Cardiac muscle cell (in vitro differentiated cells and primary cell): Measurements from ENCODE around the genes TPP2, DAOA and LIG4.

DNA sequence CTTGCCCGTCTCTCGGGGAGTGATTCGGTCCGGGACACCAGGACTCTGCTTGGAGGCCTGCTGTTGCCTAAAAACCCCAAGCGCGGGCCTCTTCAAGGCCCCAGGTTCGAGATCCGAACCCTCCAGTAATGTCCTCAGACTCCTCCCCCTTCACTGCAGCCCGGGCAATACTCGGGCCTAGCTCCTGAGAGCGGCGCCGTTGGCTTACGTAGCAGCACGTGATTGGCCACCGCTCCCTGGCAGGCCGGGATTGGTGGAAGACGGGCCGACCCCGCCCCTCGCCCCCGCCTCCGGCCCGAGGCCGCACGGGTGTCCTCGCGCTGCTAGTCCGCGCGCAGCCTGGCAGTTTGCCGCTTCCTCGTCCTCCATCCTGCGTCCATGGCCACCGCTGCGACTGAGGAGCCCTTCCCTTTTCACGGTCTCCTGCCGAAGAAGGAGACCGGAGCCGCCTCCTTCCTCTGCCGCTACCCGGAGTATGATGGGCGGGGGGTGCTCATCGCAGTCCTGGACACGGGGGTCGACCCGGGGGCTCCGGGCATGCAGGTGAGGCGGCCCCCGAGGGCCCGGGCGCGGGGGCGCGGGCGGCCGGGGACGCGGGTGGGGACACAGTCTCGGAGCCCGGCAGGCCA lies at the start of gene TPP2:
TPP2 (plus strand) TSS at position 326 of the 629 bp plus-strand sequence.
- RAMPAGE, long total RNA = start-site peak on the plus strand centred at position 317 of the sequence, 80 bp wide, 722 and 486 reads in 2 replicates
- RRBS = 2% methylated on average over 19 of the region's 61 CpGs

DNA sequence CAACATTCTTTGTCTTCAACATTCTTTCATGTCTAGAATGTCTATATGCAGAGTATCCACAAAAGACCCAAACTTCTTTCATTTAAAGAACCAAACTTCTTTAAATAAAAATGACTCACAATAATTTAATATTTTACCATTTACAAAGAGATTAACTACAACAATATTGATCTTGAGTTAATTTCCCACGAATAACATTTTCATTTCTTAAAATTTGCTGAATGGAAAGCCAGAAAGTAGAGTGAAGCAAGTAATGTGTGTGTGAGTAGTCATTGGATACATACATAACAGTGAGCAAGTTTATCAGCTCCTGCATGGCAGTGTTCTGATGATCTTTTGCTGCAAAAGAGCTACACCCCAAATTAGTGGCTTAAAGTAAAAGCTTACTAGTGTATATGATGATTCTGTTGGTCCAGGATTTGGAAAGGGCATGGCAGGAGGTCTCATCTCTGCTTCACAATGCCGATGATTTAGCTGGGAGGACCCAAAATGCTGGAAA lies at the start of gene DAOA:
DAOA (plus strand) TSS at position 246 of the 499 bp plus-strand sequence.
- RAMPAGE, long total RNA = no peak
- RRBS = no CpG with 5 or more reads among the region's 2 CpGs

DNA sequence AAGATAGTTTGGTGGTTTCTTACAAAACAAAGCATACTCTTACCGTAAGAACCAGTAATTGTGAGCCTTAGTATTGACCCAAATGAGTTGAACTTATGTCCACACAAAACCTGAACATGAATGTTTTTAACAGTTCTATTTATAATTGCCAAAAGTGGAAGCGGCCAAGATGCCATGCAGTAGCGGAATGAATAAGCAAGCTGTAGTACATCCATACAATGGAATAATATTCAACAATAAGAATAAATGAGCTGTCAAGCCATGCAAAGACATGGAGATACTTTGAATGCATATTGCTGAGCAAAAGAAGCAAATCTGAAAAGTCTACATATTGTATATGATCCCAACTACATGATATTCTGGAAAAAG lies 183.0 kb downstream of the EFNB2 start:
- RAMPAGE, long total RNA = no peak
- RRBS = no CpG with 5 or more reads among the region's 3 CpGs

- RAMPAGE, long total RNA = no peak
- RRBS = no CpG with 5 or more reads among the region's 17 CpGs
Observed at GRCh38 chr13:106514723-106515731, 20.4 kb downstream of the EFNB2 start.

GRCh38 chr13:106623593-106624258 lies 55.8 kb upstream of the ARGLU1 start:
- RAMPAGE, long total RNA = no peak
- RRBS = no CpG with 5 or more reads among the region's 7 CpGs

DNA sequence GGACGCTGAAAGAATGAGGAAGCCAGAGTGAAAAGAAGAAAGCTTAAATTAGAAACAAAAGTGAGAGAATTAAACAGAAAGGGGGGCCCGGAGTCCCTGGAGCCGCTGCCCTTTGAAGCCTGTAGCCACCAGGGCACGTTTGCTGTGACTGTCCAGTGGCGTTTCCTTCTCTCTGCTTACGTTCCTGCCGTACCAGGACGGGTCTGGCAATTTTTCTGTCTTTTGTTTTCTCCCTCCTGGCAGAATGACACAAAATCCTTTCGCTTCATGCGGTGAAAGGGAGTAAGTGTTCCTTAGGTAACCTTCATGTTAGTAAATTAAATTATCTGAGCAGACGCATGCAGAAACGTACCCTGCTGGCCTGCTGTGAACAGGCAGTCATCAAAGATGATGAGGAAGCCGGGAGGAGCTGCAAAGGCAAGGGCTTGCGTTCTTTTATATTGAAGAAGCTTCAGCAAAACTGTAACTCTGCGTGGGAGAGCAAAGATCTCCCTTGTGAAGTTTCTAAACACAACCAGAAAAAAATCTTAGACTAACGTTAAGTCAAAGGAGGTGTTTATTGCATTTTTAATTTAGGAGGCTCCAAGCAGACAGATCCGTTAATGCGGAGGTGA lies 299.4 kb upstream of the ARGLU1 start:
- RAMPAGE, long total RNA = no peak
- RRBS = no CpG with 5 or more reads among the region's 18 CpGs

DNA sequence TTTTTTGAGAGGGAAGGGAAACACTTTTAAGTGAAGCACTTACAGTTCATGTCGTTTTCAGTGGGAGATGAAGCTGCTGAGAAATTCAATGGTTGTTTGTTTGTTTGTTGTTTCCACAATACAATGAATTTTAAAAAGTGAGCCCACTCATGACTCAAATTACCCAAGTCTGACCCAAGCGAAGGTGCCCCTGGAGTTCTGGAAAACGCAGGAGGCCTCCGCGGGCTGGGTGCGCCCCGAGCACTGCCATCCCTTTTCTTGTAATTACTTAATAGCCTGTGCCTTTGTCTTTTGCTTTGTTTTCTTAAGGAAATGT lies 348.9 kb upstream of the ARGLU1 start:
- RAMPAGE, long total RNA = no peak
- RRBS = no CpG with 5 or more reads among the region's 7 CpGs

- RAMPAGE, long total RNA = no peak
- RRBS = no CpG with 5 or more reads among the region's 1 CpG
Observed at GRCh38 chr13:107249707-107250122, 617.6 kb downstream of the NALF1 start.

DNA sequence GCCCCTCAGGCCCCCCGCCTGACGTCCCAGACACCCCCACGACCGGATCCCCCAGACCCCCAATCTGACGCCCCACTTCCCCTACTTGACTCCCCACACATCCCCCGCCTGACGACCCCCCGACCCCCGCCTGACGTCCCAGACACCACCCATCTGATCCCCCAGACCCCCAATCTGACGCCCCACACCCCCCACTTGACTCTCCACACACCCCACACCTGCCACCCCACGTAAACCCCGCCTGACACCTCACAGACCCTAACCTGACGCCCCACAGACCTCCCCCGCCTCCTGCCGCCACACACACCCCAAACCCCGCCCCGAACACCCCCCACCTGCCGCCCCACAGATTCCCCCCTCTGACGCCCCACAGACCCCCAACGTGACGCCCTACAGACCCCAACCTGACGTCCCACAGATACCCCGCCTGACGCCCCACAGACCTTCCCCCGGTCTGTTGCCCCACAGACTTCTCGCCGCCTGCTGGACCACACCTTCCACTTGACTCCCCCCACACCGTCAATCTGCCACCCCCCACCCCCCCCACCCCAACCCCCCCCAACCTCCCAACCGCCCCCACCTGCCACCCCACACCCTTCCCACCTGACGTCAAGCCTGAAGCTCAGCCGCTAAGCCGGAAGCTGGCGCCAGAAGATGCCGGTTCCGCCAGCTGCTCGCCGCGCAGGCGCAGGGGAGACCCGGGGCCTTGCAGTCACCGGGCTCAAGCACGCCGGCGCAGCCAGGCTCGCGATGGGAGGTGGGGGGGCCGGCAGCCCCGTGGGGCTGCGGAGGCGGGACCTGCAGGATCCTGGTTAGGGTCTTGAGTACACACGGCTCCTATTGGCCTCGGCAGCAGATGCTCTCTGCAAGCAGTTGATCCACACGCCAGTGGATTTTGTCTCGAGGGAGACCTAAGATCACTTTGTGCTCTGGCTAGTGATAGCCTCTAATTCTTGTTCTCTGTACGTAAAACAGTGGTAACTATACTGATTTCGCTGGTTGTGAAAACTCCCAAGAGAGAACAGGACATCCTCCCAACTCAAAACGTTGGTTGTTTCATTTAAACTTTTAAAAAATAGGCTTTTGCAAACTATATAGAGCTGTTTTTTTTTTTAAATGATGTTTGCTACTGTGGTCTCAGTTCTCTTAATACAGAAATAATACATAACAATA lies at the start of gene LIG4:
LIG4 (minus strand) TSS at position 656 of the 1,173 bp plus-strand sequence.
- RAMPAGE, long total RNA = start-site peak on the minus strand centred at position 652 of the sequence, 72 bp wide, 419 and 72 reads in 2 replicates
- RRBS = 5% methylated on average over 7 of the region's 58 CpGs

GRCh38 chr13:109331894-109332961 lies 454.2 kb downstream of the IRS2 start:
- RAMPAGE, long total RNA = no peak
- RRBS = 77% methylated on average over 4 of the region's 27 CpGs

DNA sequence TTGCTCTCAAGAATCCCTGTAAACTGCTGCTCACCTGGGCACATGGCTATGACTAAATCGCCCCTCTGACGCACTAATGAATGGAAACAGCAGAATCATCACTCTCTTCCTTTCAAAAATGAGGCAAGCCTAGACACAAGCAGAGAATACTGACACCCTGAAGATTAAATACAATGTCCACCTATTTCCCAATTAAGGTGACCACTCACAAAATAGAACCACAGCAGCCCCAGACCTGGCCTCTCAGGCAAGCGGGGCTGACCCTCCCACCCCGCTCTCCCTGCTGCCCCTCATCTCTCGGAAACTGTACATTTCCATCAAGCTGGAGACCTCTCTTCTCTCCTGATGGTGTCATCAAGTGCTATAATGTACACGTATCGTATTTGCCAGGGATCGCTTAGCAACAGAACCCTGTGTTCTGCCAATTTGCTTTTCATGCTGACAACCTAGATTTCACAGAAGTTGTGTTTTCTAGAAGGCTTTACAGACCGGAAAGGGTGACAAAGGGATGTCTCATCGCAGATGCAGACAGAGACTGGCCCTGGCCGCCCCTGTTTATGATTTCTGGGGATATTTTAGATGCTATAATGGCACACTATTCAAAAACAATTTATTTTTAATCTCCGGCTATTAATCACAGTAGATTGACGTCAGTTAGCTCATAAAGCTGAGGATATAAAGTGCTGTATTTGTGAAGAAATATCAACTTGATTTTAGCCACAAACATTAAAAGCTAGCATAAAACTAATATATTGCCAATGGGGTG lies 291.6 kb downstream of the IRS2 start:
- RAMPAGE, long total RNA = no peak
- RRBS = no CpG with 5 or more reads among the region's 13 CpGs

DNA sequence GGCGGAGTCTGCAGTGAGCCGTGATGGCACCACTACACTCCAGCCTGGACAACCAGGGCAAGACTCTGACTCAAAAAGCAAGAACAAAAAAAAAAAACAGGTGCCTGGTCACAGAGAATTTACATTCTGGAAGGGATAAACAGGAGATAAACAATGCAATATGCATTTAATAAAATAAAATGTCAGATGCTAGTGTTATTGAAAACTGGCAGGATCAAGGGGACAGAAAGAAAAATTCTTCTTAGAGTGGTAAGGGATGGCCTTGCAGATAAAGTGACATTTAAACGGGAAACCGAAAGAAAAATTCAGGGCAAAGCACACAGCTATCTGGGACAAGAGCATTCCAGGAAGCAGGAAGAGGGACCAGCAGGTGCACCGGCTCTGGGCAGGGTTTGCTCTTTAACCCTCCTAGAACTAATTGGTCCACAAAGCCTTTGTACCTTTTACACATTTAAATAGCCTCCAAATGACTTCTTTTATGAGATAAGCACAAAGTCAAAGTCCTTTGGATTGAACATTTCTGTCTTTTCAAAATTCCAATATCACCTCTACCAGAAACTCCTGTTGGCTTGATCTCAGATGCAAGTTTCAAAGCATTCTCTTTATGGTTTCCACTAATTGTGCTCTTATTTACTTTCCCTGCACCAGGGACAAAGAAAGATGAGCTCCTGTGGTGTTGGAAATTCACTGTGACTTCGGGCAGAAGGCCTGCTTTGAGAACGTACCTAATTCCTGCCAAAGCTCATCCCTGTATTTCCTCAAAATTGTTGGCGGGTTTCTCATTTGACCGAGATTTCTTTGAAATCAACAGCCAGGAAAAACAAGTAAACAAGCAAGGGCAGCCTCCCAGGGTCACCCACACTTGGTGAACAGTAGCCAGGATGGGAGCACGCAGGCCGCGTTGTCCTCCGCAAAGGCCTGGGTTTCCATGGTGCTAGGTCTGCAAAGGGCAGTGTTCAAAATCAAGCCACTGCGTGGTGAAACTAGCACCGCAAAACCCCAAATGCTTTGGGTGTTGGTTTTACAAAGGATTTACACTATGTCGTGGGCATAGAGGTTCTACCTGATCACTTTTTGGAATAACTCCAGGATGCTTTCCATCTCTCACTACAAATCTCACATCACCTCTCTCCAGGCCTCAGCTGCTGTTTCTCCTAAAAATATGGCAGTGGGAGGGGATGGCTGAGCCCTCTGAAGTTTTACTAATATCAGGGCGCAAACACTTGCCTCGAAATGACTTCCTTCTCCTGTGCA lies 98.6 kb downstream of the IRS2 start:
- RAMPAGE, long total RNA = no peak
- RRBS = no CpG with 5 or more reads among the region's 18 CpGs

DNA sequence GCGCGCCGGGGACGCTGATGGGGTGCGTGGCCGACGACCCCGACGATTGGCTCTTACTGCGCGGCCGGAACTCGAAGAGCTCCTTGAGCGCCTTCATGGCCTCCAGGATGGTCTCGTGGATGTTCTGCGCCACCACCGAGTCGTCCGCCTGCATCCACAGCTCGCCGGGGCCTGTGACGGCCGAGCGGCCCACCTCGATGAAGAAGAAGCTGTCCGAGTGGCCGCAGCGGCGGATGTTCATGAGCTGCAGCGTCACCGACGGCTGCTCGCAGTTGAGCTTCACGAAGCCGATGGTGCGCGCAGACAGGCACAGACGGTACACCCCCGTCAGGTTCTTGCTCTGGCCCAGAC lies 1.3 kb downstream of the IRS2 start:
- RAMPAGE, long total RNA = no peak
- RRBS = 2% methylated on average over 19 of the region's 39 CpGs

DNA sequence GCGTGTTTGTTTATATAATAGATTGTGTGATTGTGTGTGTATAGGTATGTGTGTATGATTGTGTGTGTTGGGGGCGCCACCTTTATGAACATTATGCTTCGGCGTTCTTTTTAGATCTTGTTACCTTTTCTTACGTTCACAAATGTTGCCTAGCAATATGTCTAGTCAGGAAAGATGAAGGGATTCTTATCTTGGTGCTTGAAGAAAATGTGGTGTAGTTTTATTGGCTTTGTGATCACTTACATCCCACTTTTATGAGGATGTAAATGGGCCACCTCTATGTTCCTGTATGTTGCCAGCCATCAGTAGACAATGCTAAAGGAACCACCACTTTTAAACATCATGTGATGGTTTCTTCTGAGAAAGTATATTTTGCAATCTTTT lies 2.1 kb upstream of the IRS2 start:
- RAMPAGE, long total RNA = no peak
- RRBS = no CpG with 5 or more reads among the region's 5 CpGs

GRCh38 chr13:110129002-110129592 lies 177.9 kb downstream of the COL4A1 start:
- RAMPAGE, long total RNA = no peak
- RRBS = no CpG with 5 or more reads among the region's 23 CpGs

DNA sequence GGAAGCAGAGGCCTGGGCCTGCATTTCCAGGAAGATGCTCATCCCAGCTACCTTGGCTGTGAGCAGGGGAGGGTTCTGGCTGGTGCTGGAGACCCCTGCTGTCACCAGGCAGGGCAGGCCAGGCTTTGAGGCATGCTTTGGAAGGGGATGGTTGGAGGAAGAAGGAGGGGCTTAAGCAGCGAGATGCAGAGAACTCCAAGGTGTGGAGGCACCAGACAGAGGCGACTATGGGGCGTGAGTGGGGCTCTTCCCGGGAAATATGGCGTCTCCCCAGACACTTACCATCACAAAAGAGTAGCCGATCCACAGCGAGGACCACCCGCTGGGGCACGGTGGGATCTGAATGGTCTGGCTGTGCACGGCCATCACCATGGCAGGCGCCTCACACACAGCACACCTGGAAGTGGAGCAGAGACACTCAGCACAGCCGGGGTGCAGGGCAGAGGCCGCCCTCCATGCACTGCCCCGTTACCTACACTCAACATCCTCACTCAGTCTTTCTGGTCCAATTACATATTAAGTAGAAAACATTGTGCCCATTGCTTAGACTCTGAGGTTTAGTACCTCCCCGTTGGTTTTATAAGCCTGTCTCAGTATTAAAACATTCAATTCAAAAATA lies 151.8 kb downstream of the COL4A1 start:
- RAMPAGE, long total RNA = no peak
- RRBS = no CpG with 5 or more reads among the region's 15 CpGs

DNA sequence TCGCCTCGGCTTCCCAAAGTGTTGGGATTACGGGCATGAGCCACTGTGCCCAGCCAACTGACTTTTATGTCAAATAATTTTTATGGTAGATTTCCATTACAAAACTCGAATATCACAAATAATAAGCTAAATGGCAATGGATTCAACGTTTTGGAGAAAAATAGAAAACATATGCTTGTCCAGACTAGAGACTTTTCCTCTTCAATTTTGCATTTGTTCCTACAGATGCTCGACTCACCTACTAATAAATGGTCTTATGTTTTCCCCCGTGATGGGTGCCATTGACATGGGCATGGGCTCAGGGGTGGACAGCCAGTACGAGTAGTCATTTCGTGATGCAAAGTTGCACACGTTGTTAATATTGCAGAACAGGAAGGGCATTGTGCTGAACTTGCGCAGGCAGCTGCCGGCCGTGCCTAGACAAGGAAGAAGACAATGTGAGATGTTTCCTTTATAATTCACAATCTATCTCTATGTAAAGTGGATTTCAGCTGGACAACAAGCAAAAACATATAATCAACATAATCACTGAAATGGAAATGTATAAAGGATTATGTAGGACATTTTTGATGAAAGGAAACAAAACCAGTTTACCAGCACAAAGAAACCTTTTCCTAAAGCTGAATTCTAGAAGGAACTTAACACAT lies 145.9 kb downstream of the COL4A1 start:
- RAMPAGE, long total RNA = no peak
- RRBS = no CpG with 5 or more reads among the region's 13 CpGs

DNA sequence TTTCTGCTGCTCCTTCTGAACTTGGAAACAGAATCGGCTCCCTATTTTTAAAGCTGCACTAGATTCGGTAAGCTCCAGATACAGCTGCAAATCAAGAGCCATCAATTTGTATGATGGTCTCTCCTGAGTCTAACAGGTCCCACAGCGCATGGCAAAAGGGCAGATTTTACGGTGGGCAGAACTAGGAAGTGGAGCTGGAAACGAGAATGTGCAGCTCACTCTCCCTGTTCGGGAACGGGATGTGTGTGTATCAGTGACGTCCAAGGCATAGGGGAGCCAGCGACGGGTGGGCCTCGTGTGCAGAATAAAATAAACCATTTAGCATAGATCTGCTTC lies 74.2 kb downstream of the COL4A1 start:
- RAMPAGE, long total RNA = no peak
- RRBS = no CpG with 5 or more reads among the region's 11 CpGs

- RAMPAGE, long total RNA = no peak
- RRBS = no CpG with 5 or more reads among the region's 19 CpGs
Observed at GRCh38 chr13:110233099-110233908, 73.7 kb downstream of the COL4A1 start.

DNA sequence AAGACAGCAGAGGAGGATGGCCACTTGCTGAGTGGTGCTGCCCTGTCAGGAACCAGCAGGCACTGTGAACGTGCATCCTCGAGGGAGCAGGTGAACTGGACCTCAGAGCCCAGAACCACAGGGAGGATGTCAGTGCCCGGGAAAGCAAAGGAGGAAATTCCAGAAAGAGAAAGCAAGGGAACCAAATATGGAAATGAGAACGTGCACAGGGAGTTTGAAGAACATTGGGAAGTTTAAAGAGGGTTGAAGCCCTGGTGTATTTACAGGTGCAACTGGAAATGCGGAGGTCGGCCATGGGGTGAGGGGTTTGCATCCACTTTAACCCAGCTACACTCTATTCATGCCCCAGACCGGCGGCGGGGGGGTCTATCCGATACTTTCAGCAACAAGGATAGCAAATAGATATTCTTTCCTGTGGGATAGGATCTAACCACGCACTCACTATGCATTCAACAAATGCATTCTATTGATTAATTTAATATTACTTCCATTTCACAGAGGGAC lies 50.5 kb downstream of the COL4A1 start:
- RAMPAGE, long total RNA = no peak
- RRBS = no CpG with 5 or more reads among the region's 11 CpGs